ENCODE data around the gene IBA57.

DNA sequence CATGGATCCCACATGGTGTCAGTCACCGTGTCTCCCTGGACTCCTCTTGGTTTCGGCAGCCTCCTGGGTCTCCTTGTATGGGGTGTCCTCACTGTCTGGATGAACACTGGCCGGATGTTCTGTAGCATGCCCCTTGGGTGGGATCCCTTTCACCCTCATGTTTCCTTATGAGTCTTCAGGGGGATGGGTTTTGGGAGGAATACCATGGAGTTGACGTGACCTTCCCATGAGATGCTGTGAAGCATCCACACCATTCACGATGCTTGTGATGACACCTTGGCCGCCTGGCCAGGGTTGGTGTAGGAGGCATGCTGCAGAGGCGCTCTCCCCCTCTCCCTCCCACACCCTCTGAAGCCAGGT, 4.4 kb downstream of the GJC2 start:
- PRO-cap, result no peak
- RAMPAGE, long total RNA, 2 experiments, result no peak in any of the 2 experiments

- PRO-cap, result bidirectional peak, plus-strand start at chr1:228162446, minus-strand start at chr1:228162355; bidirectional peak, plus-strand start at chr1:228163208, minus-strand start at chr1:228163095
- RAMPAGE, long total RNA, 2 experiments, result no peak in any of the 2 experiments
Measured at GRCh38 chr1:228162213-228163533, 2.9 kb upstream of the IBA57 start.

DNA sequence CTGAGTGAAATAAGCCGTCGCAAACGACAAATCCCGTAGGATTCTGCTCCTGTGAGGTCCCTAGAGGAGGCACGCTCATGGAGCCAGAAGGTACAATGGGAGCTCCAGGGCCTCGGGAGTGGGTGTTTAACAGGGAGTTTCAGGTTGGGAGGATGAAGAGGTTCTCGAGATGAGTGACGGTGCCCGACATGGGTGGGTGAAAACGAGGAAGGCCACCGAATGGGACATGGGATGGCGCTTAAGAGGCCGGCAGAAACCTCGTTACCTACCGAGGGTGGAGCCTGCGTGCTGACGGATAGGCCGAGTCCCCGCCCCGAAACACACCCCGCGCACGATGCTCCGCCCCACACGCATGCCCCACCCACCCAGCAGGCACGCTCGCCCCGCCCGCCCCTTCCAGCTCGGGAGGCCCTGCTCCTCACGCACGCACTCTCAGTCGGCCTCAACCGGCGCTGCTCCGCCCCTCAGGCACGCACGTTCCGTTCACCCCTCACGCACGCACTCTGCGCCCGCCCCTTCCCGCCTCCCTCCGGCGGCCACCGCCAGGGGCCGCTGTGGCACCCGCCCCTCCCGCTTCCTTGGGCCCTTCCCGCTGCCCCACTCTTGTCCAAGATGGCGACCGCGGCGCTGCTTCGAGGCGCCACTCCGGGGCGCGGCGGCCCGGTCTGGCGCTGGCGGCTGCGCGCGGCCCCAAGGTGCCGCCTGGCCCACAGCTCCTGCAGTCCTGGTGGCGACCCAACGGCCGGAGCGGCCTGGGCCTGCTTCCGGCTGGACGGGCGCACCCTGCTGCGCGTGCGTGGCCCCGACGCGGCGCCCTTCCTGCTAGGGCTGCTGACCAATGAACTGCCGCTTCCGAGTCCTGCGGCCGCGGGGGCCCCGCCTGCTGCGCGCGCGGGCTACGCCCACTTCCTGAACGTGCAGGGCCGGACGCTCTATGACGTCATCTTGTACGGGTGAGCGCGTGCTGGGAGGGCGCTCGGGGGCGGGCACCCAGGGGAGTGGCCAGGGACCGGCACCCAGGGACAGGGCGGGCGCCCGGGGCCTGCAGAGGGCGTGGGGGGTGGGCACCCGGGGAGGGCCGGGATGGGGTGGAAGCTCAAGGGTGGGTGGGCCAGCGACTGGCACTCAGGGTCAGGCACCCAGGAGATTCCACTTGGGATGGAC, at the start of gene IBA57:
IBA57 (plus strand) TSS at position 600 of the 1,164 bp plus-strand sequence.
- PRO-cap, result bidirectional peak, plus-strand start at position 600 of the sequence, minus-strand start at position 263 of the sequence; bidirectional peak, plus-strand start at position 997 of the sequence, minus-strand start at position 821 of the sequence
- RAMPAGE, long total RNA, 2 experiments, result no peak in any of the 2 experiments

GRCh38 chr1:228166369-228167050, 906 bp downstream of the IBA57 start:
- PRO-cap, result bidirectional peak, plus-strand start at chr1:228166727, minus-strand start at chr1:228166639
- RAMPAGE, long total RNA, 2 experiments, result no peak in any of the 2 experiments

DNA sequence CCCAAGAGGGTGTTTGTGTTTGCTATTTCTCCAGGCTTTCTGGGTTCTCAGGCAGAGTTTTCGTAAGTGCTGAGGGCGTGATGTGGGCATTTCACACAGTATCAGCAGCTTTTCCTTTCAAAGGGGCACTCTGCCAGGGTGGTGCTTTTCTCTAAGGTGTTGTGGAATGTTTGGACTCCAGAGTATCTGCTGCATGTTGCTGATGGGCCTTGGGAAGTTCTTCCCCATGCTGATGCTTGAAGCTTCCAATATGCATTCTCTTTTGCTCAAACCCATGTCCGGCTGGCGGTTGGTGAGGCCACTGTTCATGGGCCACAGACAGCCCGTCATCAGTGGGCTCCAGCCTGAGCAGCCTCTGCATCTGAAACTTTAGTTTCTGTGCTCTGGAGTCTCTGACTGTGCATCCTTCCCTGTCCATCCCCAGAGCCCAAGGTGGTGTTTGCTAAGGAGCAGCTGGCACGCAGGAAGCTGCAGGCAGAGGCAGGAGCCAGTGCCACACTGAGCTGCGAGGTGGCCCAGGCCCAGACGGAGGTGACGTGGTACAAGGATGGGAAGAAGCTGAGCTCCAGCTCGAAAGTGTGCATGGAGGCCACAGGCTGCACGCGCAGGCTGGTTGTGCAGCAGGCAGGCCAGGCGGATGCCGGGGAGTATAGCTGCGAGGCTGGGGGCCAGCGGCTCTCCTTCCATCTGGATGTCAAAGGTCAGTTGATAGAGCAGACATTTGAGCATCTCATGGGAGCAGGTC, 16.4 kb downstream of the OBSCN start:
- PRO-cap, result no peak
- RAMPAGE, long total RNA, 2 experiments, result start-site peak on the plus strand in 1 of 2 experiments, centred at position 498 of the sequence, 24 reads per replicate

GRCh38 chr1:228267892-228268453, 60.1 kb downstream of the OBSCN start:
- PRO-cap, result no peak
- RAMPAGE, long total RNA, 2 experiments, result no peak in any of the 2 experiments

GRCh38 chr1:228359160-228359950, 47.3 kb downstream of the TRIM11 start:
- PRO-cap, result no peak
- RAMPAGE, long total RNA, 2 experiments, result no peak in any of the 2 experiments

- PRO-cap, result no peak
- RAMPAGE, long total RNA, 2 experiments, result no peak in any of the 2 experiments
Measured at GRCh38 chr1:228372102-228373255, 34.2 kb downstream of the TRIM11 start.

DNA sequence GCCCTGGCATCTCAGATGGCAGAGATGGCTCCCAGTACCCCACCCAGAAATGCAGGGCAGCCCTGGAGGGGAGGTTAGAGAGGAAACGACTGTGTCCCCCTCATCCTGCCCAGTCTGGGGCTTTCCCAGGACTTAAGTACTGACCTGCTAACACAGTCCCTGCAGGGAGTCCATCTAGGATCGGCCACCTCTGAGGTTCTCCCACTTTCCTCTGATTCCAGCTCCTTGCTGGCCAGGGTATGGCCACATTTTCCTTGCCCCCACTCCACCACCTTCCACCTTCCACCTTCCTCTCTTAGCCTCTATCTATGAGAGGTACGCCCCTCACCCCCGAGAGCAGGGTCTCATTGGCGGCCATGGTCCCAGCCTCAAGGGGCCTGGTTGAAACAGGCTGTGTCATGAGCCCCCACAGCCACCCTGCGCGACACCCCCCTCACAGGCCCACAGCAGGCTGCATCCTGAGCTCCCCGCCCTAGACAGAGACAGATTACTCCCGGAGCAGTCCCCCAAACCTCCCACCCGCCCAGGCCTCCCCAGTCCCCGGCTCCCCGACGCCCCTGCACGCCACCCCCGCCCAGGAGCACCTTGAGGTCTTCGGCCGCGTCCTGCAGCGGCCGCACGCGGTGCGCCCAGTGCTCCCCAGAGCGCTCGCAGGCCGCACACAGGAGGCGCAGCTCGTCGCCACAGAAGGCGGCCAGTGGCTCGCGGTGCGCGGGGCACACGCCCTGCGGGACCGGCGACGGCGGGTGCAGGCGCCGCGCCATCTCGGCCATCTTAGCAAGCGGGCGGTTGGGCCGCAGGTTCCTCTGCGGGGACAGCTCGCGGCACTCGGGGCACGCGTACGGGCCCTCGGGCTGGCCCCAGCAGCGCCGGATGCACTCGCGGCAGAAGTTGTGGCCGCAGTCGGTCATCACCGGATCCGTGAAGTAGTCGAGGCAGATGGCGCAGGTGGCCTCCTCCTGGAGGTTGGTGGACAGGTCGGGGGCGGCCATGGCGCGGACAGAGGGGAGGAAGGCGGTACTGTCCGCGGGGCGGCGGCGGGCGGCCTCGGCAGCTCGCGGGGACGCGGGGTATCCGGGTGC, 724 bp downstream of the TRIM11 start:
- PRO-cap, result no peak
- RAMPAGE, long total RNA, 2 experiments, result no peak in any of the 2 experiments

- PRO-cap, result no peak
- RAMPAGE, long total RNA, 2 experiments, result no peak in any of the 2 experiments
Measured at GRCh38 chr1:228500847-228501623, 13.9 kb downstream of the RNF187 start.

DNA sequence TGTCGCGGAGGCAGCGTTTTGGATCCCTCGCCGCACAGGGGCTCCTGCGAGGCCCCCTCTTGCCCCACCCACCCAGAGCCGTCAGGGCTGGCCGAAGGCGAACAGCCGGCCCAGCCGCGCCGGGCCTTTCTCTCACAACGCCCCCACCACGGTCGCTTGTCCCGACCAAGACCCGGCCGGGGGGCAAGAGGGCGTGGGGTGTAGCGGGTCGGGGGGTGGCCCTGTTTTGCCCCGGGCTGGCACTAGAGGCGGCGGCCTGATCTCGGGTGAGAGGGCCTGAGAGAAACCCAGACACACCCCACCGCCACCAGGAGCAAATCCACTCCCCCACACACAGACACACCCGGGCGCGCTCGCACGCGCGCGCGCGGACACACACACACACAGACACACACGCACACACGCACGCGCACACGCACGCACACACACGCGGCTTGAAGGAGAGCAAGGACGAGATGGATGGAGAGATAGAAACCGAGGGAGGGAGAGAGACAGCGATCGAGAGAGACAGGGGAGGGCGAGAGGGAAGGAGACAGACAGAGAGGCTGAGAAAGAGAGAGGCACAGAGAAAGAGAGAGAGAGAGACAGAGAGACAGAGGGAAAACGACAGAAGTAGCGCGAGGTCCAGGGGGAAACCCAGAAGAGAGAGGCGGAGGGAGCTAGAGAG, 99.9 kb upstream of the RHOU start:
- PRO-cap, result no peak
- RAMPAGE, long total RNA, 2 experiments, result no peak in any of the 2 experiments

DNA sequence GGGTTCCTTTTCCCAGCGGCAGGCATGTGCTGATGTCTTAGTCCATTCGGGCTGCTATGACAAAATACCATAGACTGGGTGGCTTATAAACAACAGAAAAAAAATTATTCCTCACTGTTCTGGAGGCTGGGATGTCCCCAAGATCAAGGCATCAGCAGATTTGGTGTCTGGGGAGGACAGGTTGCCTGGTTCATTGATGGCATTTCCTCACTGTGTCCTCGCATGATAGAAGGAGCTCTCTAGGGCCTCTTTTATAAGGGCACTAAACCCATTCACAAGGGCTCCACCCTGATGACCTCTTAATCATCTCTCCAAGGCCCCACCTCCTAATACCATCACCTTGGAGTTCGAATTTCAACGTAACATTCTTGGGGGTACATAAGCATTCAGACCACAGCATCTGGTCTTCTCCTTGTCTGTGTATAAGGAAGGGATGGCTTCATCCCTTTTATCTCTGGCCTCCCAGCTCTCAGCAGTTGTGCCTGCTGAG, 75.5 kb downstream of the RHOU start:
- PRO-cap, result no peak
- RAMPAGE, long total RNA, 2 experiments, result no peak in any of the 2 experiments

DNA sequence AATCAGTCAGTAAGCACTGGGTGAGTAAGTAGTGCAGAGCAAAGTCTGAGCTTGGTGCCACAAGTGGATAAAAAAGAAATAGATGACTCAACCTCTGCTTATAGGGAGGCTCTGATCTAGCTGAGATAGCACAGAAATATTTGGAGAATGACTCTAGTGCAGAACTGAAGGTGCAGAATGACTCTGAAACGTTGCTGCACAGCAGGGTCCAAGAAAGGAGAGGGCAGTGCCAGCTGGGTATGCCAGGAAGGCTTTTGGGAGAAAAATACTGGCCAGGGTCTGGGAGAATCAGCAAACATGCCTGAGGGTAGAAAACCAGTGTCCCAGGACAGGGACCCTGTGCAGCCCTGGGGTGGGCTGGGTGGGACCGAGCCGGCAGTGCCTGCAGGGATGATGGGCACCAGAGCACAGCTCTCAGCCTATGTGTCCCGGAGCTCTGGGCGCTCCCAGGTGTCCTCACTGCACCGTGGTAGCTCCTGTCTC, 126.1 kb downstream of the RHOU start:
- PRO-cap, result no peak
- RAMPAGE, long total RNA, 2 experiments, result no peak in any of the 2 experiments

GRCh38 chr1:228930508-228931182, 195.4 kb downstream of the RHOU start:
- PRO-cap, result no peak
- RAMPAGE, long total RNA, 2 experiments, result no peak in any of the 2 experiments

GRCh38 chr1:229158320-229158762, 112.6 kb upstream of the RAB4A start:
- PRO-cap, result no peak
- RAMPAGE, long total RNA, 2 experiments, result no peak in any of the 2 experiments

GRCh38 chr1:229165335-229165838, 105.5 kb upstream of the RAB4A start:
- PRO-cap, result no peak
- RAMPAGE, long total RNA, 2 experiments, result no peak in any of the 2 experiments

DNA sequence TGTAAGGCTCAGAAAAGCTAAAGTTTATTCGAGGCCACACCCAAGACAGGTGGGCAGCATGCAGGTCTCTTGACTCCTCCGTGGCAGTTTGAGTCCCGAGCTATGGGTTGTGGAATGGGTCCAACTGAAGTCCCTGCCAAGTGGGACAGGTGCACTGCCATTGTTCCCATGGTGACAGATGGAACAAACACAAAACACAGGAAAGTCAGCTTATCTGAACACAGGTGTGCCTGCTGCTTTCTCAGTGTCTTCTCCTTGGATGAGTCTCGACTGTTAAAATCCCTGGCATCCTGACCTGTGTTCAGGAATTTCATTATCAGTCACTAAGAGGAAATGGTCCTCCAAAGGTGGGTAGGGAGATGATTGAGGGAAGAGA, 99.0 kb upstream of the RAB4A start:
- PRO-cap, result no peak
- RAMPAGE, long total RNA, 2 experiments, result no peak in any of the 2 experiments

GRCh38 chr1:229199718-229200466, 71.0 kb upstream of the RAB4A start:
- PRO-cap, result no peak
- RAMPAGE, long total RNA, 2 experiments, result no peak in any of the 2 experiments

DNA sequence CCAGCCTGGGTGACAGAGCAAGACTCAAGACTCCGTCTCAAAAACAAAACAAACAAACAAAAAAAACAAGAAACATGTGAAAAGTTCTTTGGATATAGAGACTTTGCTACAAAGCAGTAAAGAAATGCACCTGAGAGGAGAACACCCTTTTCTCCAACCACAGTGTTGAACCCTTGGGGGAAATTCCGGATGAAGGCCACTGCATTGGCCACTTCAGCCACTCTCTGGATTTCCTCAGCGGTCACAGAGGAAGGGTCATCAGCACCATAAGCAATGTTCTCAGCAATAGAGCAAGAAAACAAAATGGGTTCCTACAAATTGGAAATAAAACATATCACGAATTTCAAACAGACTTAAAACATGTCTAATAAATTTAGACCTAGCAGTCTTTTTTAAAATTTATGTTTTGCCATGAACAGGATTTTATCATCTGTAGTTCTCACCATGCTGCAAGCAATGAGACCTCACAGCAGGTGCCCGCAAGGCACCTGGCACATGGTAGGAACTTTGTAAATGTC, 17.7 kb upstream of the NUP133 start:
- PRO-cap, result no peak
- RAMPAGE, long total RNA, 2 experiments, result no peak in any of the 2 experiments

GRCh38 chr1:229606462-229606975, 19.4 kb downstream of the TAF5L start:
- PRO-cap, result no peak
- RAMPAGE, long total RNA, 2 experiments, result no peak in any of the 2 experiments

All from lower leg skin (tissue), 2 donors.